NCI-H460 (cell line): Measurements from ENCODE around the genes RASGRP1 and DISP2.

DNA sequence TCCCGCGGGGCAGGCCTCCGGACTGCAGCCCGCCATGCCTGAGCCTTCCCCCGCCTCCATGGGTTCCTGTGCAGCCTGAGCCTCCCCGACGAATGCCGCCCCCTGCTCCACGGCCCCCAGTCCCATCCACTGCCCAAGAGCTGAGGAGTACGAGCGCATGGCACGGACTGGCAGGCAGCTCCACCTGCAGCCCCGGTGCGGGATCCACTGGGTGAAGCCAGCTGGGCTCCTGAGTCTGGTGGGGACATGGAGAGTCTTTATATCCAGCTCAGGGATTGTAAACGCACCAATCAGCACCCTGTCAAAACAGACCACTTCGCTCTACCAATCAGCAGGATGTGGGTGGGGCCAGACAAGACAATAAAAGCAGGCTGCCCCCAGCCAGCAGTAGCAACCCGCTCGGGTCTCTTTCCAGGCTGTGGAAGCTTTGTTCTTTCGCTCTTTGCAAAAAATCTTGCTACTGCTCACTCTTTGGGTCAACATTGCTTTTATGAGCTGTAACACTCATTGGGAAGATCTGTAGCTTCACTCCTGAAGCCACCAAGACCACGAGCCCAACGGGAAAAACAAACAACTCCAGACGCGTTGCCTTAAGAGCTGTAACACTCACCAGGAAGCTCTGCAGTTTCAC, 501.3 kb upstream of the DPH6 start:
RAMPAGE:
- cytosol, long total RNA, result no peak
- long total RNA, result no peak
- nucleus, long total RNA, result no peak

DNA sequence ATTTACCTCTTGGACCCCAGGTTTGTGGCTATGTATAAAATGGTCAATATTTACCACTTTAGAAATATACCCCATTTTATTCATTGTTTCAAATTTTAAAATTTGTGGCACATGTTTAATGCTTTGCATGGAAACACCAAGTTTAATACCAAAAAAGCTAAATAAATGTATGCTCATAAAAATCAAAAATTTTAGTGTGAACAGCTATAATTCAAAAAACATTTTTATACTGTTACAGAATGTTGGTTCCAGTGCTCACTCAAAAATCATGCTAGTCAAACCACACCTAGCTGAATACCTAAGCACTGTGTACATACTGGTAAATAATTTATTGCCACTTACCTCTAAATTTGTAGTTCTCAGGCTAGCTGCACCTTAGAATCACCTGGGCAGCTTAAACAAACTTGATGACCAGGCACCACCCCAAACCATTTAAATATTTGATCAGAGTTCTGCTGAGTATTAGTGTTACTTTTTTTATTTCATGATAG, 32.4 kb upstream of the TMCO5A start:
RAMPAGE:
- cytosol, long total RNA, result no peak
- long total RNA, result no peak
- nucleus, long total RNA, result no peak

DNA sequence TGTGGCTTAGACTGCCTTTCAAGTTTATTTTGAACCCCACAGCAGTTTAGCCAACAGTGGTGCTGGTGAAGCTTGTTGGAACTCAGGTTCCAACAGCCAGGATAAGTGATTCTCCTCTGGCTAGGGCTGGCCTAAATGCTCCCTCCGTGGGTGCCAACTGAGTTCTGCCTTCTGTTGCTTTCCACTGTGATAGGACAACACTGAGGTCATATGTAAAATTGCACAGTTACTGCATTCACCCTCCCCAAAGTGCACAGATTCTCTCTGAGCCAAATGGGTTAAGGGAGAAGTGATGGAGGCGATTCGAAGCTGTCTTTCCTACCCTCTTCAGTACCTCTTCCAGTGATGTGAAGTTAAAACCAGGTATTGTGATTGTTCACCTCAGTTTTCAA, 70.0 kb downstream of the TMCO5A start:
RAMPAGE:
- cytosol, long total RNA, result no peak
- long total RNA, result no peak
- nucleus, long total RNA, result no peak

DNA sequence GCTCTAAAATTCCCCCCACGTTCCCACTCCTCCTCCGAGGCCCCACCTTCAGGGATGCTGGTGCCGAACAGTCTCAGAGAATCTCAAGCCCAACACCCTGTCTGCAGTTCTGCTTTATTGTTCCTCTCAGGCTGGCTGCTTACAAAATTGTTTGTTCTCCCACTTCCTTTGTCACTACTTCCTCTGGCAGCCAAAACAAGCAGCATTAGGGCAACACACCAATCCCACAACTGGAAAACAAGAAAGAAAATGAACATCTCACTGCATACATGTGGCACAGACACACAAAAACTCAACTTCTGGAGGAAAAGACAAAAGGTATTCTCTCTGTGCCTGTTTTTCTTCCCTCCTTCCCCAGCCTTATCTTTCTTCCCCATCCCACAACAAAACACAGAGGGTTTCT, 108.3 kb downstream of the TMCO5A start:
RAMPAGE:
- cytosol, long total RNA, result no peak
- long total RNA, result no peak
- nucleus, long total RNA, result no peak

GRCh38 chr15:38130616-38131306, 121.9 kb upstream of the SPRED1 start:
RAMPAGE:
- cytosol, long total RNA, result no peak
- long total RNA, result no peak
- nucleus, long total RNA, result no peak

DNA sequence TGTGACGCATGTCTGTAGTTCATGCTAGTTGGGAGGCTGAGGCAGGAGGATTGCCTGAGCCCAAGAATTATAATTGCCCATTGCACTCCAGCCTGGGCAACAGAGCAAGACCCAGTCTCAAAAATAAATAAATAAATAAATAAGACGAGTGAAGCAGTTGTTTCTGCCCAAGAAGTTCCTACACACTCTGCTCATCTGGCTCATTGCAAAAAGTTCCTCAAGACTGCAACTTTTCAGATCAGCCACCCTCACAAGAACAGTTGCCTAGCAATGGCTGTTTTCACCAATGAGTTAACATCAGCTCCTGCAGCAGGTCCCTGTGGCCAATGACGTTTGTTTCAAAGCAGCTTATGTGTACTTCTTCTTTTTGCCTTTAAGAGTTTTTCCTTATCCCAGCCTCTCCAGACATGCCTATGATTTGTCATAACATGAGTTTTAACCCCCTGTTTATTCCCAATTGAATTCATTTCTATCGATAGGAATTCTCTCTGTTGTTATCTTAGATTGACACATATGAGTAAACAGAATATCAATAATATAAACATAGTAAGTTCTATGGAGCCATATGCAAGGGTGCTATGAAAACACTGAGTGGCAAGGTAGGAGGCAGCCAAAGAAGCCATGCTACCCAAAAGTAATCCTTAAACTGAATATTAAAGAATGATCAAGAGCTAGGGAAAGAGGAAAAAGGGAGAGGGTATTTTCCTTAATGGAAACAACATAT, 118.3 kb upstream of the SPRED1 start:
RAMPAGE:
- cytosol, long total RNA, result no peak
- long total RNA, result no peak
- nucleus, long total RNA, result no peak

DNA sequence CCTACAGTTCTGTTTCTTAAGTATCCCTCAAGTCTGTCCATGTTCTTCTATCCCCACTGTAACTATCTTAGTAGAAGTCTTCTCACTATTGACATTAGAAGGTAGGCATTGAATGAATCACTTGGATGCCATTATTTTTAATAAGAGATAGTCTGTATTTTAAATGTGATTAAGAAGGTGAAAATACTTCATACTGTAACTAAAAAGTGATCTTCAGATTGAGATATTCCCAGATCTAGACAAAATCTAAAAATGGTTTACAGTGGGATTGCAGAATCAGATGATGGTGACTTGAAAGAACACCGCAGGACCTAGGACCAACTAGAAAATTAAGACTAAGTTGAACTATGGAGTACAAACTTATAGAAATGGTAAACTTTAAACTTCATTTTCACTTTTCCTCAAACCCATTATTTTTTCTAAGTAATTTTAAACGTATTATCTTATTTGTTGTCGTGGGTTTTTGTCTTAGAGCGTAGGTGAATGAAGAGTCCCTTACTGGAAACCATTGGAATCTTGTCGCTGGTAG, 94.3 kb upstream of the FAM98B start:
RAMPAGE:
- cytosol, long total RNA, result no peak
- long total RNA, result no peak
- nucleus, long total RNA, result no peak

RAMPAGE:
- cytosol, long total RNA, result no peak
- long total RNA, result no peak
- nucleus, long total RNA, result no peak
Measured at GRCh38 chr15:38564569-38565218, at the start of gene RASGRP1. RASGRP1 (minus strand) TSS chr15:38564814.

RAMPAGE:
- cytosol, long total RNA, result no peak
- long total RNA, result no peak
- nucleus, long total RNA, result no peak
Measured at GRCh38 chr15:39198929-39199642, 381.8 kb upstream of the THBS1 start.

DNA sequence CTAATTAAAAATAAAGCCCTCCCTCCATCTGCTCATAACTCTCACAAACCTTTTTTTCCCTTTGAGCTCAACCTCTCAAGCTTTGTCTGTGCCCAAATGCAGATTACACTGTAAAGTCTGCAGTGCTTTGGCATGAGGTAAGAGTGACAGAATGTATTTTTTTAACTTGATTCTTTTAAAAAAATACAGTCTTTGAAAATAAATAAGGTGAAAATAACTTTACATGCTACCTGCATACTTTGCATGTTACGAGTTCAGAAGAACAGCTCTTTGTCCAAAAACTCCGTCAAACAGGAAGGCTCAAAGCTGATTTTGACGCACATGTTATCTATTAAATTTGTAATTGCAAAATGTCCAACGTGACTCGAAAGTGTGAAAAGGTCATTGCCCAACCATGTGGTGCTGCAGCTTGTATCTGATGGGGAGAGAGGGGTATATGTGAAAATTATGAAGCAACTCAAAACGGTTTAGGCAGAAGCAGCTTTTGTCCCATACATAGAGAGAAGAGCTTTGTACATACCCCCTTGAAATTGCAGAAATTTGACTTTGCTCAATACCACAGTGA, 254.1 kb upstream of the THBS1 start:
RAMPAGE:
- cytosol, long total RNA, result no peak
- long total RNA, result no peak
- nucleus, long total RNA, result no peak

RAMPAGE:
- cytosol, long total RNA, result no peak
- long total RNA, result no peak
- nucleus, long total RNA, result no peak
Measured at GRCh38 chr15:39430039-39430881, 150.6 kb upstream of the THBS1 start.

DNA sequence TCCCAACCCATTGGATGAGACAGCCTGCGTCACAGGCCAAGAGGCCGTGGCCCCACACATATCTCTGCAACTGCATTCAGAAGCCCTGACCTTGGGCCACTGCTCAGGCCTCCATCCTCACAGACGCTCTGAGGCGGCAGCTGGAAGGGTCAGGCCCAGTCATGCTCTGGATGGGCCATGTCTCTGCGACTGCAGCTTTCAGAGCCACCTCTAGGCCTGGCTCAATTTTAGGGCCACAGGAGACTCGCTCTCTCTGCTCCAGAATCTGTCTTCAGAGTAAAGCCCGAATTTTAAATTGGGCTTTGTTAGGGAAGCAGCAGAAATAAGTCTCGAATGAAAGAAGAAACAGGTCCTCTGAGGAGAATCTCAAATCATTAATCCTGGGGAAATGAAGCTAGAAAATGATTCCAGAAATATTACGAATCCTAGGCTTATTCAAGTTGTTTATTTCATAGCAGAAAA, 114.3 kb upstream of the THBS1 start:
RAMPAGE:
- cytosol, long total RNA, result no peak
- long total RNA, result no peak
- nucleus, long total RNA, result no peak

GRCh38 chr15:39586307-39587201, 5.7 kb downstream of the THBS1 start:
RAMPAGE:
- cytosol, long total RNA, result no peak
- long total RNA, result no peak
- nucleus, long total RNA, result no peak

RAMPAGE:
- cytosol, long total RNA, result no peak
- long total RNA, result no peak
- nucleus, long total RNA, result no peak
Measured at GRCh38 chr15:39588389-39589128, 7.7 kb downstream of the THBS1 start.

DNA sequence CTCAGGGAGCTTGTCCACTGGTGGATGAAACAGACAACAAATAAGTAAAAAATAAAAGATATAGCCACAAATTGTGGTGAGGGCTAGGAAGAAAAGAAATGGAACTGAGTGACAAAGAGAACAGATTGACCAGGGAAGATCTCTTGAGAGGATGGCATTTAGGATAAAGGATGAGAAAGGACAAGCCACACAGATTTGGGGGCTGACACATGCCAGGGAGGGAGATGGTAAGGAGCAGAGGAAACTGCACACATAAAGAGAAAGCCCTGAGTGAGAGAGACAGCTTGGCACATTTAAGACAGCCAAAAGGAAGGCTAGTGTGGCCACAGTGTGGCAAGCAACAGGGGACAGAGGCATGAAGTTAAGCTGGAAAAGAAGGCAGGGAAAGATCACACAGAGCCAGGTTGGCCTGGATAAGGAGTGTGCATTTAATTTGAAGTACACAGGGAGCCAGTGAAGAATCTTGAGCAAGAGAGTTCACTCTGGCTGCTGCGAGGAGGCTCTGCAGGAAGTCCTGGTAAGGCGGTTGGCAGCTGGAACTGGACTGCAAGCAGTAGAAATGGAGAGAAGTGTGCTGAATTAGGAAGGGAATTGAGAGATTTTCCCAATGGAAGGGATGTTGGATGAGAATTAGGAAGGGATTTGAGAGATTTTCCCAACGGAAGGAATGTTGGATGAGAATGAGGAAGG, 45.5 kb downstream of the SRP14 start:
RAMPAGE:
- cytosol, long total RNA, result no peak
- long total RNA, result no peak
- nucleus, long total RNA, result no peak

DNA sequence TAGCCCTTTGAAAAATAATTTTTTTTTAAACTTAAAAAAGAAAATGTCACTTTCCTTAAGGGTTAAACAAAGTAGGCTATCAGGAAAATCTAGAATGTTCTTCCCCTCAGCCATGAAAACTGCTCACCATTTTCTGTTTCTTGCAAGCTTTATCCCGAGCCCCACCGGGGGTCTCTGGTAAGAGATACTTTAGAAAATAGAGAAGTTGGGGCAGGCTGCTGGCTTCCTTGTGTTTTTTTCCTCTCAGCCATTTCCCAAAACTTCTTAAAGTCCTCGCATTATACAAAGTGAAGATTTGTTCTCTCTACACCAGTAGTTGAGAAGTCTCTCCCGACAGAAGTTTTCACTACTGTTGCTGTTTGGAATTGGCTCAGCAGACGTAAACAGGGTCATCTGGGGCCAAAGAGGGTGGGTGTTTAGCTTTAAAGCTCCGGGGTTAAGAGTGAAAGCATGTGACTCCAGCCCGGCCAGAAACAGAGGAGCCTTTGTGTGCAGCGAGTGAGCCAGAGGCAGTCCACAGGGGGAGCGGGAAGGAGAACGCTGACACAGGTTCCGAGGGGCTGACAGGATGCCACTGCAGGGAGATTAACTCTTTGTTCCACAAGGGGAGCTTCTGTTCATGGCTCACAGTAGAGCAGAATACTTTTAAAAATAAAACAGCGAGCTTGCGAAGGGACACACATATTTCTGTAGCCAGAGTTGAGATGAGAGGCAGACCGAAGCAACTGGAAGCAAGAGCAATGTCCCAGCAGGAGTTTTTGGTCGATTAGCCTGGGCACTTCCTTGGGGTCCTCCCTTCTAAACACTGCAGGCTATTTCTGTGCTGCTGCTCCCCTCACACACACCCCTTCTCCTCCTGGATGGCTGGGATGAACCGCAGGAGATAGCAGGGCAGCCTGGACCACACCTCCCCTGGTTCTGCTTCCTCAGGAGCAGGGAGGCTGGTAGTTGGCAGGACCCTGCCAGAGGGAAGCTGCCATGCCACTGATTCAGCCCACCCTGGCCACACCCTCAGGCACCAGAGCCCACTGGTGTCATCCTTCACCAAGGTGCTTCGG, 26.9 kb downstream of the BMF start:
RAMPAGE:
- cytosol, long total RNA, result no peak
- long total RNA, result no peak
- nucleus, long total RNA, result no peak

DNA sequence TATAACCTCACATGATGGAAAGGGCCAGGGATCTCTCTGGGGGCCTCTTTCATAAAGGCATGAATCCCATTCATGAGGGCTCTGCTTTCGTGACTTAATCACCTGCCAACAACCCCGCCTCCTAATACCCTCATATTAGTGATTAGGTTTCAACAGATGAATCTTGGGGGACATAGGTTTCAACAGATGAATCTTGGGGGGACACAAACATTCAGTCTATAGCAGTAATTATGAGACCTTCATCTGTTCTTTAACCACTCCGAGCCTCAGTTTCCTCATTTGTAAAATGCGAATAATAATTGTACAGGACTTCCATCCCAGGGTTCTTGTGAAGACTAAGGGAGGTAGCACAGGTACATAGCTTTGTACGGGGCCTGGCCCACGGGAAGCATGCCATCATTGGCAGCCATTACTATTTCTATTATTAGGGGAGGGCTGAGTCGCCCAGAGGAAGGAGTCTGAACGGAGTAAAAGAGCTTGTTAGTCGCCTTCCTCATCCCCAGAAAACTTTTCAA, 10.3 kb downstream of the PAK6 start:
RAMPAGE:
- cytosol, long total RNA, result no peak
- long total RNA, result no peak
- nucleus, long total RNA, result no peak

DNA sequence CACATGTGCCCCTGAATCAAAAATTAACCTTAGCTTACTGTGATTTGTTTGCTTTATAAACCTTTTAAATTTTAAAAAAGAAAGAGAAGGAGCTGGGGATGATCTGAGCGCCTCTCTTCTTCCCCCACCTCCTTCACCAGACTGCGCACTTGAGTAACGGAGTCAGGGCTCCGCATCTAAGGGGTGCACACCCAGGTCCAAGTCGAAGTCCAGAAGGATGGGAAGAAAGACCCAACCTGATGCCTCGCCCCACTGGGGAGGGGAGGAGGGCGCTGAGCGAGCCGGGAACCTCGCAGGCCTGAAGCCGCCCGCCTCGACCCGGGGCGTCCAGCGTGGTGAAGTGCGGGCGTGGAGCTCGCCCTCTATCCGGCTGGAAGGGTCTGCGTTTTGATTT, 437 bp upstream of the DISP2 start:
RAMPAGE:
- cytosol, long total RNA, result no peak
- long total RNA, result no peak
- nucleus, long total RNA, result no peak

DNA sequence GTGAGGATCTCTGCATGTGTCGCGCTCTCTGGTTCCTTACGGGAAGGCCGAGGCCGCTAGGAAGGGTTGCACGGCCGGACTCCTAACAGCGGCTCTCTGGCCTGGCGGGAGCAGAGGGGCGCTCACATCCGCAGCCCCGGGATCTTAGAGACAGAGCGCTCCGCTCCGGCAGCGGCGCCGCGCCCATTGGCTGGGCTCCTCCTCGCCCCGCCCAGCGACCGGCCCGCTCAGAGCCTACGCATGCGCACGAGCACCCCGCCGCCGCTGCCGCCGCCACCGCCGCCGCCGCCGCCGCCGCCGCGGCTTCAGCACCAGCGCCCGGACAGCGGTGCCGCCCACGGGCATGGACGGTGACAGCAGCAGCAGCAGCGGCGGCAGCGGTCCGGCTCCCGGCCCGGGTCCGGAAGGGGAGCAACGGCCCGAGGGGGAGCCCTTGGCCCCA, at the start of gene DISP2:
Gene DISP2, plus strand, starts transcription at position 241 of the 442 bp plus-strand sequence.
RAMPAGE:
- cytosol, long total RNA, result no peak
- long total RNA, result no peak
- nucleus, long total RNA, result no peak

DNA sequence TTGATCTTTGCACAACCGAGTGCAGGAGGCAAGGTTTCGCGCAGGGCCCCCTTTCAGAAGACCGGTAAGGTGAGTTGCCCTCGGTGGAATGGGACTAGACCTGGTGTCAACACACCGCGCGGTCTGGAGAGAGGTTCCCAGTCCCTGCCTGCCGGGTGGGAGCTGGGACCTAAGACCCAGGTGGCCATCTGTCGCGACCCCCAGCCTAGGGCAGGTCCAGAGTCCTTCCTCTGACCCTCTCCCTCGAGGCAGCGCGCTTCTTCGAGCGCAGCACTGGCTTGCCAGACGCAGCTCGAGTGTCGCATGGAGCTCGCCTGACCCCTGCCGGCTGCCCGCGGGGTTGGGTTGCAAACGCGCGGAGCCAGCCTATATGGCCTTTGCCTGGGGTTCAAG, 16.2 kb downstream of the IVD start:
RAMPAGE:
- cytosol, long total RNA, result no peak
- long total RNA, result no peak
- nucleus, long total RNA, result no peak